LUHMES (cell line): ENCODE measurements around a stretch of chr7.

GRCh38 chr7:93793431-93793854 is 97.1 kb downstream of the TFPI2 start:
- PRO-cap: no peak

DNA sequence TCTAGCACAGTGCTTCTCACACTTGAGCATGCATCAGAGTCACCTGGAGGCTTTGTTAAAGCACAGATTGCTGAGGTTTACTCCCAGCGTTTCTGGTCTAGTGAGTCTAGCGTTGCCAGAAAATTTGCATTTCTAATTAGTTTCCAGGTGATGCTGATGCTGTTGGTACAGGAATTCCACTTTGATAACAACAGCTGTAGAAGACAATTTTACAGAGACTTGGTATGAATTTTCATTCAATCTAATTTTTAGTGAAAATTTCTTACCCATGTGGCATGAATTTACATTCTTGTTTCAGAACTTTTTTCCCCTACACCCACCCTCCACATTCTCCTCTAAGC is 48.3 kb upstream of the BET1 start:
- PRO-cap: no peak

GRCh38 chr7:94064673-94064982 is 60.5 kb upstream of the BET1 start:
- PRO-cap: no peak

DNA sequence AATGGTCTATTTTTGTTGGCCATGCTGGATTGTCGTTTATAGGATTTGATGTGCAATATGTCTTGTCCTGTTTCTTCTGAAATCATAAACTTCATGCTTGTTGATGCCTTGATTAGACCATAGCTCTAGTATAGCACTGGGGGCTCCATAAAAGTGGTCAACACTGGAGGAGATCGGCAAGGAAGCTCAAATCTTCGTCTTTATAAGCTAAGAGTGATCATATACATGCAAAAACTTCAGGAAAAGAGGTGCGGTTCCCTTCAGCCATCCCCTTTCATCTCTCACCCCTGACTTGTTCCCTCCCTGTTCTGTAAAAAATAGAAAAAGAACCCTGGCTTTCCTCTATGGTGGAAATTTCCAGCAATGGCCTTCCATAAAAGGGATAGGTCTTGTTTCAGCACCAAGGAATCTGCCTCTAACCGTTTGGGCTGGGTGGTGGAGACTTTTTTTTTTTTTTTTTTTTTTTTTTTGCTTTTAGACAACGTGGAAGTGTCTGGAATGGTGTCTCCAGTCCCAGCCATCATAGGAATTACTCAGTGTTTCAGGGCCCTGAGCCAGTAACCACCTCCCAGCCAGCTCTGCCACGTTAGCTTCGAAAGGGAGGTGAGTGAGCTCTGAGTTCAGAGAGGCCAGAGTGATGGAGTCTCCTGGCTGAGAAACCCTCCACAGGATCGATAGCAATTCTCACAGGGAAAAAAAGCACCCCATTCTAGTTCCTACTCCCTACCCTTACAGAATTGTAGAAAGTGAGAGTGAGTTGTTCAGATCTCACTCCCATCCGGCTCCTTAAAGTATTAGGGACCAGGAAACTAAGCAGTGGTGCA is 97.4 kb upstream of the COL1A2 start:
- PRO-cap: no peak

- PRO-cap: no peak
Measured at GRCh38 chr7:94367825-94368909, 26.5 kb upstream of the COL1A2 start.

GRCh38 chr7:94401308-94401693 is 6.6 kb downstream of the COL1A2 start:
- PRO-cap: no peak

GRCh38 chr7:94404299-94405159 is 9.8 kb downstream of the COL1A2 start:
- PRO-cap: no peak

DNA sequence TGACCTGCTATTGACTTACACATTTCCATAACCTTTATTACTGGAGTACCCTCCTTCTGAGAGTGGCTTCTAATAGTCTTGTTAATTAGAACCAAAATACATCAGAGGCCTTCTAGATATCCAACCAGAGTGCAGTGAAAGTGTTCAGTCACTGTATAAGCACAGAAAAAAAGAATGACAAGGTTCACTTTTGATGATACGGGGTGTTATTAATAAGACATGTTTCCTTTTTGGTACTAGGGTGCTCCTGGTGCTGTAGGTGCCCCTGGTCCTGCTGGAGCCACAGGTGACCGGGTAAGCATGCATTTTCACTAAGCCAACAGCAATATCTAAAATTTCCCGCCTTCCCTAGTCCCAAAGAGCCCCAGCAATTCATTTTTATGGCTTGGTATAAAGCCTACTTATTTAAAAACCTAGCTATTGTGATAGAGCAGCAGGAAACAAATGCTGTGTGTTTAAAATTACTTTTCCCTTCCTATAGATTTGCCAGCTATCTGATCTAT is 24.6 kb downstream of the COL1A2 start:
- PRO-cap: no peak

GRCh38 chr7:94426222-94426600 is 31.5 kb downstream of the COL1A2 start:
- PRO-cap: no peak

- PRO-cap: no peak
Measured at GRCh38 chr7:94706018-94706406, 50.1 kb upstream of the SGCE start.

- PRO-cap: no peak
Measured at GRCh38 chr7:94908977-94909280, 1.5 kb downstream of the PPP1R9A start.

- PRO-cap: no peak
Measured at GRCh38 chr7:94972865-94973592, 65.6 kb downstream of the PPP1R9A start.

GRCh38 chr7:95397824-95398607 is 1.8 kb upstream of the PON3 start:
- PRO-cap: no peak

- PRO-cap: no peak
Measured at GRCh38 chr7:95511701-95512144, 26.0 kb downstream of the ASB4 start.

DNA sequence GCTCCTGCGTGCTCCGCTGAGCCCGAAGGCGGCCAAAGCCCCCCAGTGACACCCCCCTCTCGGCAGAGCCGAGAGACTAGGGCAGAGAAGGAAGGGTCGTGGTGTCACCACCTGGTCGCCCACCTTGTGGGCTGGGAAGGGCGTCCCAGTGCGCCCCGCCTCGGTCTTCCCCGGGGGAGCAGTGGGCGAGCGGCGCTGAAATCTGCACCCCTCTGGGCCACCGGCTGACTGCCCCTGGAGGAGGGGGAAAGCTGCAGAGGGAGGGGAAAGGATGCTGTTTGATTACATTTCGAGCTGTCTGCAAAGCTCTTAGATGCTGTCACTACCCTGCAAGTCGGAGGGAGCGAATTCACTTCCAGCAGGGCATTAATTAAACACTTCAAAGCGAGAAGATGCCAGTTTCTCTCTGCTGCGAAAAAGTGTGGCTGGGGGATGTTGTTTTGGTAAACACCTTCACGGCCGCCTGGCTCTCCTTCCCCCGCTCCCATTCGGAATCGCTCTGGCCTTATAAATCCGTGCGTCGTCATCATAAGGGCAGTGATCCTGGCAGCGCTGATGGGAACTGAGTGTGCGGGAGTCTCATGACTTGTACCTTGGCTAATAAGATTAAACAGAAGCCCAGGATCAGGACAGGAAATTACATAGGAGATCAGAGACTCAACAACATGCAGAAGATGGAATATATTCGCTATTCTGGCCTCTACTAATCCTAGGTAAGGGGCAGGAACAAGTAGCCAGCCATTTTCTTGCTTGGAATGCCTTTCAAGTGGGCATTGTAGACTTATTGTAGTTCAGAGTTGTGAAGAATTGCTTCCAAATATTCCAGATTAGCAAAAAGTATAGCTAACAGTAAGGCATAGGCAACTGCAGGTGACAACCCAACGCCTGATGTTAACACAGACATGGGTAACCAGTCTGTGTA is 833 bp downstream of the DYNC1I1 start:
- PRO-cap: no peak

GRCh38 chr7:96179347-96179893 is 142.5 kb downstream of the SLC25A13 start:
- PRO-cap: no peak

DNA sequence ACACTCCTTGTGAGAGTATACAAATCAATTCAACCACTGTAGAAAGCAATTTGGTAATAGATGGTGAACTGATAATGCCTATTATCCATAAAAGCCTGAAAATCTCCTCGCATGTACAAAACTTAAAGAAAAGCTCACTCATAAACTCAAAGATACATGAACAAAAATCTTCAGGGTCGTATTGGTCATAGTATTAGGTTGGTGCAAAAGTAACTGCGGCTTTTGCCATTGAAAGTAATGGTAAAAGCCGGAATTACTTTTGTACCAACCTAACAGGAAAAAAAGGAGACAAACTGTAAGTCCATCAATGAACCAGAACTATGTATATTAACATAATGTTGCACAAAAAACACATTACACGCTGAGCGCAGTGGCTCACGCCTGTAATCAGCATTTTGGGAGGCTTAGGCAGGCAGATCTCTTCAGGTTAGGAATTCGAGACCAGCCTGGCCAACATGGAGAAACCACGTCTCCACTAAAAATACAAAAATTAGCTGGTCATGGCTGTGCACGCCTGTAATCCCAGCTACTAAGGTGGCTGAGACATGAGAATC is 173.9 kb downstream of the SDHAF3 start:
- PRO-cap: no peak

DNA sequence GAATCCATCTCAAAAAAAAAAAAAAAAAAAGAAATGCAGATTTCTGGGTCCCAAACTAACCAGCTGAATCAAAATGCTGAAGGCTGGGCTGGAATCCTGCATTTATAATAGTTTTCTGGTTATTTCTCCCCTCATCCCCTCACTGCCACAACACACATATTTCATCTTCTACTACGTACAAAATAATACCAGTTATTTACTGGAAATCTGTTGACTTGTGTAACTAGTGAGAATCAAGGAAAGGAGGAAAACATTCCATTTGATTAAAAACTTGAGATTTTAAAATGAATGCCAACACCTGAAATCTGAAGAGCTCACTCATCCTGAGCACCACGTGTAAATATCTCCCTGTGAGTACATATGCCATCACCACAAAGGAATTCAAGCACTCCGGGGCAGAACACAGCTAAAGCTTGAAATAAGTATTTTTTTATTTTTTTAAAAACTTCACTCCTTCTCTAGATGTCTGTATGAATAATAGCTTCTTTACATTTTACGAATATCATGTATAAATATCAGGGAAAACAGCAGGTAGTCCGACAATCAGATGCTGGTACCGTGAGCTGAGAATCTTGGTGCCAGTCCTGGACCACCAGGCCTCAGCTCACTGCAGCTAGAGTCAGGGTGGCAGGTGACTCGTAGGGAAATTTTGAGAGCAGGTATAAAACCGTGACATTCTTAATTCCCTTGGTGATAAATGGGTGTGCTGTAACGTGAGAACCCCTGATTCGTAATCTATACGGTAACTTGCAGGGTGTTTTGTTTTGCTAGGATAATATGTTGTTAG is 12.6 kb downstream of the LMTK2 start:
- PRO-cap: no peak

DNA sequence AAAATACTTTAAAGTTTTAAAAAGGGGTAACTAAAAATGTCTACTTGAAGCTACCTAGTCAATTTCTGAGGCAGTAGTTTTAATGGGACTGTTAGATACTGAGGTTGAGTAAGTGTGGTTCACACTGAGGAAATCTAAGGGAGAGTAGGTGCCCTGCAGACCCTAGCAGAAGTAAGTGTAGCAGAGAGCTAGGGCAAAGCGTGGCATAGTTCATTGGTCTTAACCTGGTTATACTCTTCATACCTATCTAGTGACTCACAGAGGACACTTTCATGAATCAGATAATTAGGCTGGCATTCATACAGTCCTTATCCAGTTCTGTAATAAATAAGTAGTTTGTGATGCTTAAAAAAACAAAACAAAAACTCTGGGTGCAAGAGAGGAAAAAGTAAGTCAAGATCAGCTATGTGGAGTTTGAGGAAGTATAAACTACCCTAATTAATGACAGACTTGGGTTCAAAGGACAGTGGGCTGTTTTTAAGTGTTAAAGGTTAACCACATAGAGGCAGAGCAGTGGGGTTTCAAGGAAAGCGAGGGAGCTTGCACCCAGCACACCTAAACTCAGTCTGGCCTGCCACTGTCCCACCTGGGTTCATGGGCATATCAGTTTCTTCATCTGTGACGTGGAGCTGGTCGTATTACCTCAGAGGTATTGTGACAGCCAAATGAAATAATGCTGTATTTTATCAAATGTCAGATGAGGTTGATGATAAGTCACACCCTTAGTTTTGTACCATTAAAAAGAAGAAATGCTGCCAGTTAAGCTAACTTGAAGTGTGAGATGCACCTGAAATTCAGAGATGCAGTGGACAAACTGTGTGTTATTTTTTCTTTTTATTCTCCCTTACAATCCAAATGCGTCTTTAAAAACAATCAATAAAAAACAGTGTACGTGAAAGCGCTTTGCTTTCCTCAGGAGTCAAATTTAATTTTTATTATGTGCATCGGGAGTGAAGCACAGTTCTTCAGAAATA is 27.2 kb downstream of the LMTK2 start:
- PRO-cap: no peak

GRCh38 chr7:98137622-98138131 is 31.0 kb downstream of the LMTK2 start:
- PRO-cap: no peak